Cardiac atrium fibroblast (primary cell): Measurements from ENCODE around the genes HEATR5A, DTD2, AKAP6 and FAM177A1.

- RAMPAGE, long total RNA = no peak
These were observed 25.4 kb upstream of the COCH start for GRCh38 chr14:30848875-30849468.

DNA sequence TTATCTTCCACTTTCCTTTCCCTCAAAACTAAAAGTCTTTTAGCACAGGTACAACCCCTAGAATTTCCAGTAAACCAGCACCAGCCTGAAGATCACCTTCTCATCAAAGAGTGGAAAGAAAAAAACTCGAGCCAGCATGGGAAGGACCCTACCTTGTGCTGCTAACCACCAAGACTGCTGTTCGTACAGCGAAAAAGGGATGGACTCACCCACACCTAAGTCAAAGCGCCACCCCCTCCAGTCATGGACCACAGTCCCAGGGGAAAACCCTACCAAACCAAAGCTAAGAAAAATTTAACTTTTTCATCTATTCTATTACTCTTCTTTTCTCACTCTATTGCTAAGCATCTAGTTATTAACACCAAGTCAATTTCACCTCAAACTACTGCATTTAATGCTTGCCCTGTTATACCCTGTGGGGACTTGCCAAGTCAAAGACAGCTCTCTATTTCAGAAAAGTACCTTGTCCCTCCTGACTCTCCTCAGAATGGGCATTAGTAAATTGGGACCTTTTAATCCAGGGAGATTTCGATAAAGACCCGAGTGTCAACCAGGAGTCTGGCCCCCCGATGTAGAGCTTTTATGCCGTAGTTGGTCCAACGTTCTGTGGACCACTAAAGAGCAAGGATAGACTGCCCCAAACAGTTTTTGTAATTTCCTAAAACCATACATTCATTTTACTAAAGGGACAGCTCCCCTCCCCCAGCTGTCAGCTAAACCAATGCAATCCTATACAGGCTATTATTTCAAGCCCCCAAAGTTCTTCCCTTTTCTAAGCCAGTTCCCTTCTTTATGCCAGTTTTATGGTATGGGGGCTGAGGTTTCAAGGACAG, 55.5 kb upstream of the AP4S1 start:
- RAMPAGE, long total RNA = no peak

DNA sequence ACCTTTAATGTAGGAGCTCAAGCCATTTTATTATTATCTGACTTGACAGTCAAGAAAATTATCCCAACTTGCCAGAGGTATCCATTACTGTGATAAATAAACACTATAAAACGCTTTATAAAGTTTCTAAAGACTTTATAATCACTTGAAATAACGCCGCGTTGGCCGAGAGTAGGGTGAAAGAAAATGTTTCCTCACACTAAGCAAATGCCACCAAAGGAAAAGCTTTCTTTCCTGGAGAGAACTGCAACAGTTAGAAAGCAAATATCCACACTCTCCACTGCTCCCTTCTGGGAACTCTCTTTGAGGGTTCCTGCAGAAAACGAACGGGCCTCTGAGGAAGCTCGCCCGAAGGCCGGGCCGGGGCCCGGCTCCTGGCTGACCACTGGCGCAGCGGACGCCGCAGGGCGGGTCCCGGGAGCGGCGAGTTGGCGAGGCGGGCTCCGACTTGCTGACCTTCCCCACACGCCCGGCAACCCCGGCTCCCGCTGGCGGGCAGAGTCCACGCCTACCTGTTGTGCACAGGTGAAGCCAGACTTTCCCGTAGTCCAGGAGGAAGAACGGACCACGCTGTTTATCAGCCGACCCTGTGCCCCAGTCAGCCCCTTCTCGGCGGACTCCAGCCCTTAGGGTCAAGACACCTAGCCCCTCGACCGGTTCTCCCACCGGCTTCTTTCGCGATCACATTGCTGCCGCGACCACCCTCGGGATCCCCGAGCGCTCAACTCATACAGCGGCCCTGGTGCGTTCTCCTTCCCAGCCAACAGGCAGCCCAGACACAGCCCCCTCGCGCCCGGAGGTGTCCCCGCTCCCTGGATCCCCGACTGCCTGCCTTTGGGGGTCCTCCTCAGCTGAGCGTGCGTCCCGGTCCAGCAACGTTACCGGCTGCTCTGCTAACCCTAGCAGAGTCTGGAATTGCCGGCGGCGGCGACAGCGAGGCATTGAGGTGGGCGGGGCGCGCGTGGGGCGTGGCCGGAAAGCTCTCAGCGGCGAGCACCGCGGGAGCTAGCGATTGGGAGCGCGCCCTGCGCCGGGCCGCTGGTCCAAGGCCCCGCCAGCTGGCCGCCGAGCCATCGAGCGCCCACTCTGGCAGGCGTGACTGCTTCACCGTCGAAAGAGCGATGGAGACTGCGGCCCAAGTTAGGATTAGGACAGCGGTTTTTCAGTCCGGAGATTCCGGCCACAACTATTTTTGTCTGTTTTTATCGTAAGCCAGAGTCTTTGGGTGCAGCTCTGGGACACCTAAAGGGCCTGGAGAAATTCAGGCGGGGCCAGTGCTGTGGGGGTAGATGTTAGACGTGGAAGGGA, at the start of gene HEATR5A:
HEATR5A (minus strand) TSS at position 911 of the 1,308 bp plus-strand sequence.
- RAMPAGE, long total RNA = no peak

- RAMPAGE, long total RNA = no peak
These were observed at the start of gene DTD2 for GRCh38 chr14:31456566-31457874. DTD2 (minus strand) TSS chr14:31457506.

DNA sequence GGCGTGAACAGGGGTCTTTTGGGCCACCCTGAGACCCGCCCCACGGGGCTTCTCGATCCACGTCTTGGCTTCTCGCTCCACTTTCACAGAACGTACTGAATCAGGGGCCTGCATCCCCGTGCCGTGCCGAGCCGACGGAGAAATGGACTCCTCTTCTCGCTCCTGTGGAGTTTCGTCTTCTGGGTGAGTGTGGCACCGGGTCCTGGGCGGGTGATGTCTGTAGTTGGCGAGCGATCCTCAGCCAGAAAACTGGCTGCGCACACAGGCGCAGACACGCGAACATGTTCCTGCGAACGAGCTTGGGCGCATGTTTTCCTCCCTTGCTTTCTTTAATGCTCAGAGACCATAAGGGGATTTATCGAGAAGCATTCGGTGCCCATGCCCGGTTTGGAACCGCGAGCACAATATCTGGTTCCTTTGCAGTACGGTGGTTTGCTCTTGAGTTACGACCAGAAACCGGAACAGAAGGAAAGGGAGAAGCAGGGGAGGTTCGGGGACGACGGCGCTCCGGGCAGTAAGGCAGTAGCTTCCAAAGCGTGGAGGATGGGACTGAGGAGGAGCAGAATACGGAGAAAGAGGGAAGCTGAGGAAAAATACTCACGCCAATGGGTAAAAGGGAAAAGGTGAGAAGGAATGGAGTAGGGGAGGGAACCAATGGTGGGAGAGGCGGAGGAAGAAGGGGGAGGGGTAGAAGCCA, 921 bp upstream of the ARHGAP5 start:
- RAMPAGE, long total RNA = no peak

DNA sequence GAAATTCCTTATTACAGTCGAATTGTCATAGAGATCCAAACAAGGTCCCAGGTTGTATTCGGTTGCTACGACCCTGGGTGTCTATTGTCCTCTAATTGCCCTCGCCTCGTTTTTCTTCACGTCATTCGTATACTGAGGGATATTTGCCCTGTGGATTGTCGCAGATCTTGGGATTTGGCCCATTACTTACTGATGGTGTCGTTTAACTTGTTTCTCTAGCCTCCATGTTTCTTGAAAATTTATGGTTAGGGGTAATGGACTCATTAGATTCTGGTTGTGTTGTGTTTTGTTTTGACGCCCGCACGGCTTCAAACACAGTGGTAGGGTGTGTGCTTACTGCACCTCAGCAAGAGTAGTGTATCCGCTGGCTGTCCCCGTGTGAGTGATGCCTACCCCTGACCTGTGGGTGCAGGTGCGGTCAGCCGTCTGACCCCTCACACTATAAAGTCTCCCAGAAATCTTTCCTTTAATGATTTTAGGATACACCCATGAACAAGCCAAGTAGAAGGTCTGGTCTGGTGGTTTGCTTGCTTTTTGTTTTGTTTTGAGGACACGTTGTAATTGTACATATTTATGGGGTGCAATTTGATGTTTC, 125.1 kb upstream of the AKAP6 start:
- RAMPAGE, long total RNA = no peak

GRCh38 chr14:32328975-32329825, at the start of gene AKAP6:
AKAP6 (plus strand) TSS chr14:32329298.
- RAMPAGE, long total RNA = no peak

DNA sequence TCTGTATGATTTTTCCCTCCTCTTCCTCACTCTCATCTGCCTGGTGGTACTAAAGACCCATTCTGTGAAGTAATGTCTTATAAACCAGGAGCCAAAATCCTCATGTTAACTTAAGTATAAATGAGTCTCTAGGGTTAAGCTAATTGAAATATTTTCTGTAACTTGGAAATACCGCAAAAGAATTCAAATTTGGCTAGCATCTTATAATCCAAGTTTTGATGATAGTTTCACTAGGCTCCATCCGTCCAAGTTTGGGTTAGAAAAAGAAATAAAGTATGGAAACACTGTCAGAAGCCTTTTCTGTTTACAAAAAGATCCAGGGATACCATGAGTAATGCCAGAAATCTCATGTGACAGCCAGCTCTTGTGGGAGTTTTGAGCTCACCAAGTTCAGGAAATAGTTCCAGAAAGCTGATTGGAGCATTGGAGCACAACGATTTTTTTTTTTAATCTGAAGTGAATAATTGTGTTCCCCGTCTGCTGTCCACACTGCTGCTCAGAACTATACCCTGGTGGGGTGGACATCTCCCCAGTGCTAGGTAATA, 229.7 kb upstream of the NPAS3 start:
- RAMPAGE, long total RNA = no peak

DNA sequence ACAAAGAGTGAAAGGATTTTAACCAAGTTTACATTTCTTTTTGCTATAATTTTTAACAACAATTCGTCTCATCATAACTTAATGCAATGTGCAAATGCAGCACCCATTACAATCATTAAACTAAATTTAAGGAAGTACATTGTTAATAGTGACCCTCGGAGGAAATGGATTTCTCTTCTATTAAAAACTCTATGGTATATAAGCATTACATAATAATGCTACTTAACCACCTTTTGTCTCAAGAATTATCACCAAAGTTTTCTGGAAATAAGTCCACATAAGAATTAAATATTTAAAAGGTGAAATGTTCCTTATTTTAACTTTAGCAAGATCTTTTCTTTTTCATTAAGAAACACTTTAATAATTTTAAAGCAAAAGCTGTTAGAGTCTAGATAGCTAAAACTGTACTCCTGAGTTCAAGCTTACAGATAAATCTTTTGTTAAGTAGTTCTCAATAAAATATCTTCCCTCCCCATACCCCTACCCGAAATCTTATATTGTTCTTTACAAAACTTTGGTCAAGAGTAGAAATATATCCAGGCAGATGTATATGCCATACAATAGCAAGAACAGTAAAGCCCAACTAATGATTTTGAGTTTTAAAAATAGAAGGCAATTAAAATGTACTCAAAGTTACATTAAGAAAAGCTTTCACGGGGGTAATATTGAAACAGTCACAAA, 27.6 kb downstream of the SPTSSA start:
- RAMPAGE, long total RNA = no peak

DNA sequence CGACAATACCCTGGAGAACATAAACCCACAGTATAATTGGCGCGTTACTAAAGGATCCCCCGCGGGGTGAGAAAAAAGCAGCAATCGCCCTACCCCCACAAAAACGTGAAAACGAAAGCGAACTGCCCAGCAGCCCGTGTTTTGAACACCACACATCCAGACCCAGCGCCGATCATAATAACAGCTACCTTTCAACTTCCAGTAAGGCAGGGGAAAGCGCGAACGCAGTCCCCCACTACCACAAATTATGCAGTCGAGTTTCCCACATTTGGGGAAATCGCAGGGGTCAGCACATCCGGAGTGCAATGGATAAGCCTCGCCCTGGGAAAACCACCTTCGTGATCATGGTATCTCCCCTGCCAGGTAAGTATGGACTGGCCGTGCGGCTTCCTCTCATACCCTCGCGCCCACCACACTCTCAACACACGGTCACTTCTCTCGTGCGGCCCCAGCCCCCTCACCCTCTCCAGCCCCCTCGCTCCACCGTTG, 16.6 kb upstream of the EAPP start:
- RAMPAGE, long total RNA = no peak

- RAMPAGE, long total RNA = no peak
These were observed 16.9 kb upstream of the EAPP start for GRCh38 chr14:34556508-34556794.

DNA sequence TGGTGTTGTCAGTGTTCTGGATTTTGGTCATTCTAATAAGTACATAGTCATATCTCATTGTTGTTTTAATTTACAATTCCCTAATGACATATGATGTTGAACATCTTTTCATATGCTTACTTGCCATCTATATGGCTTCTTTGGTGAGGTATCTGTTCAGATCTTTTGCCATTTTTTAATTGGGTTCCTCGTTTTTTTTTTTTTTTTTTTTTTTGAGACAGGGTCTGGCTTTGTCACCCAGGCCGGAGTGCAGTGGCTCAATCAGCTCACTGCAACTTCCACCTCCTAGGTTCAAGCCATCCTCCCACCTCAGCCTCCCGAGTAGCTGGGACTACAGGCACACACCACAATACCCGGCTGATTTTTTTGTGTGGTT, 55.2 kb downstream of the BAZ1A start:
- RAMPAGE, long total RNA = no peak

GRCh38 chr14:35045983-35046827, at the start of gene FAM177A1:
FAM177A1 (plus strand) TSS chr14:35046272.
- RAMPAGE, long total RNA = start-site peak on the plus strand at chr14:35046332-35046702, 5,133 and 1,379 reads in 2 replicates

DNA sequence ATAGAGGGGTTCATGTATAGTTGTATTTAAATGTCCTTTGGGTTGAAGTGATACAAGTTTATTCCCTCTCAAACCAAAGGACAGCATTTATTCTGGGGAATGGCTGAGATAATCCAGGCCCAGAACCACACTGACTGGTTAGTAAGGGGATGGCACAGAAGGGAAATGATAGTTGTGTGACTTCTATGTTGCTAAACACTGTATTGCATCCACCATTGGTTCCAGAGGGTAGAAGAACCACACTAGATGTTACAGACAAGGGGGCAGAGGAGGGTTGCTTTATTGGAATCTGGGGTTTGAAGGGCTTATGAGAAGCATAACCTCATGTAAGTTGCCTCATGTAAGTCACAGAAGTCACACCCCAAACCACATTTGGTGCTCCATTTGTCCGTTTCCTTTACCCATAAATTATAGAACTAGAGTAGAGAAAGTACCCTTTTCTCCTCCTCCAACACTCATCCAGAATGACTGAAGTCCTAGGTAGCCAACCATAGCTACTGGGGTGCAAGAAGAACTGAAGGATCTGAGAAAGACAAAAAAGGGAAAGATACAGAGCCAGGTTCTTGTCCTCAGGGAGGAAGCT, 5.5 kb upstream of the PSMA6 start:
- RAMPAGE, long total RNA = no peak

DNA sequence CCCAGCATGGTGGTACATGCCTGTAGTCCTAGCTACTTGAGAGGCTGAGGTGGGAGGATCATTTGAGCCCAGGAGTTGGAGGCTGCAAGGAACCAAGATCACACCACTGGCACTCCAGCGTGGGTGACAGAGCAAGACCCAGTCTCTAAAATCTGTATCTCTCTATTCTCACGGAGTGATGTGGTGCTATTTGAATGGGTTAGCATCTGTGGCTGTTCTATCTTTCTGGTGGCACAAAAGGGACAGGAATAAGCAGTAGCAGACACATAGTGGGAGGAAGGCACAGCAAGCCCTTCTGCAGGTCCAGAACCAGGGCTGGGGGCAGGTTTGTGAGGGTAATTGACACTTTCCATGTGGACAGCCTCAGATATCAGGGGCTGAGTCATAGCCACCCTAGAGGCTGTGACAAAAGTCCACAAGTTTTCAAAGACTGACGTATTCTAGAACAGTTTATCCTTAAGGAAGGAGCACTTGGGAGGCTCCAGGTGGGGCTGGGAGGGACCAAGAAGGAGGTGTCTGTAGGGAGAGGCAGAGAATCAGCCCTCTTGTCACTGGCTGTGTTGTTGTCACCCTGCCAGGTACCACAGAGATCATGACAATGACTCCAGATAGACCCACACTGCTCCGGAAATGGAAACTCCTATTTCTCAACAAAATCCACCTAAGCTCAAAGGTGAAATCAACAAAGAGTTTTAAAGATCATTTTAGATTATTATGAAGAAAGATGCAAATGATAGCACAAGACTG, 48.6 kb downstream of the NFKBIA start:
- RAMPAGE, long total RNA = no peak

GRCh38 chr14:35362906-35363625, 41.5 kb downstream of the NFKBIA start:
- RAMPAGE, long total RNA = no peak

- RAMPAGE, long total RNA = no peak
These were observed 5.4 kb downstream of the NFKBIA start for GRCh38 chr14:35398924-35399757.

GRCh38 chr14:35400815-35401156, 3.8 kb downstream of the NFKBIA start:
- RAMPAGE, long total RNA = no peak

DNA sequence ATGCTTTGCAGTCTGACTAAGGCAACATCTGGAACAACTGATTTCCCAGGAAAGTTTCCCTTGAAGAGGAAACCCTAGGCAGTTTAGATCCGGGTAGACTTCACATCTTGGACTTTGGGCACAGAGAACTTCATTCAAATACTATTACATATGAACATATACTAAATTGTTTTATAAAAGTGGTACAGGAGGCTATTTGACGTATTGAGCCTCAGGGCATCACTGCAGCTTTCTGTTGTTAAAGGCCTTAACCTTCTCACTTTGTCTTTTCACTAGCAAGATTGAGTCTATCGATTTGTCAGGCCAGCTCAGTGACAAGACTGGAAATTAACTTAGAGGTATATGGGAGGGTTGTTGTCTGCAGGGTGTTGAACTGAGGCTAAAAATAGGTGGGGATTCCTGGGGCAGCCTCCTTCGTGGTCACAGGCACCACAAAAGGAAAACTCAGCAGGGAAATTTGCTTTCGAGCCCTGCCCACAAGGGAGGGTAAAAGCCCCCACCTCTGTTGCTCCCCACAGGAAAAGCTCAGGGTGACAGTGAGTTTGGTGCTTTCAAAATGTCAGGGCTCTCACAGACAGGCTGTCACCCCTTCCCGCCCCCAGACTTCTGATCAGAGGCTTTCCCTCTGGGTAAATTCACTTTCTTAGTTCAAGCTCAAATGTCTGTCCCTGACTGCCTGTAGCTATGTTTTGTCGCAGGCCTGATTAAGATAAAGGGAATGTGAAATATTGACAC, 11.5 kb upstream of the NFKBIA start:
- RAMPAGE, long total RNA = no peak

- RAMPAGE, long total RNA = no peak
These were observed 102.6 kb downstream of the RALGAPA1 start for GRCh38 chr14:35706323-35707146.